PFSK-1 (cell line): ENCODE results near the genes GPSM1, DNLZ and SNAPC4.

GRCh38 chr9:135926668-135927449, 19.5 kb upstream of the CAMSAP1 start:
- RRBS: no CpG with 5 or more reads among the region's 26 CpGs

DNA sequence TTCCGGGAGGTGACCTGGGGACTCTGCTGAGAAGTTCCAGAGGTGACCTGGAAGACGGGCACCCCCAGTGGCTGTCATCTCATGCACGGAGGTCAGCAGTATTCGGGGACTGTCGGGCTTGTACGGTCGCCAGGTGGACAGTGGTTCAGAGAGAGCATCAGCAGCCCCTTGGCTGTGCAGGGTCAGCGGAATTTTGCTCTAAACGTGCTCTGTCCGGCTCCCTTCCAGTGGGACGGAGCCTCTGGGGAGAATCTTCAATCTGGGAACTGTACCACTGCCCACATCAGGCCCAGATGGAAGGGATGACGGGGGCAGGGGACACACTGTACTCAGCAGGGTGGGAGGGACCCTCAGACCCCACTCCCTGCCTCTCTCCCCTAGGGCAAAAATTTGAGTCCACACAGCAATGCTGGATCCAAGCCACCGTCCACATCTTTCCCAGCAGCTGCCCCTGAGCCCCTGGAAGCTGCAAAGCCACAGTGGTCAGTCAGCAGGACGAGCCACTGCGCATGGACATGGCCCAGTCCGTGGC, 7.0 kb downstream of the NACC2 start:
- RRBS: no CpG with 5 or more reads among the region's 16 CpGs

GRCh38 chr9:136088872-136089204, 6.3 kb downstream of the NACC2 start:
- RRBS: 79% methylated on average over 4 of the region's 16 CpGs

DNA sequence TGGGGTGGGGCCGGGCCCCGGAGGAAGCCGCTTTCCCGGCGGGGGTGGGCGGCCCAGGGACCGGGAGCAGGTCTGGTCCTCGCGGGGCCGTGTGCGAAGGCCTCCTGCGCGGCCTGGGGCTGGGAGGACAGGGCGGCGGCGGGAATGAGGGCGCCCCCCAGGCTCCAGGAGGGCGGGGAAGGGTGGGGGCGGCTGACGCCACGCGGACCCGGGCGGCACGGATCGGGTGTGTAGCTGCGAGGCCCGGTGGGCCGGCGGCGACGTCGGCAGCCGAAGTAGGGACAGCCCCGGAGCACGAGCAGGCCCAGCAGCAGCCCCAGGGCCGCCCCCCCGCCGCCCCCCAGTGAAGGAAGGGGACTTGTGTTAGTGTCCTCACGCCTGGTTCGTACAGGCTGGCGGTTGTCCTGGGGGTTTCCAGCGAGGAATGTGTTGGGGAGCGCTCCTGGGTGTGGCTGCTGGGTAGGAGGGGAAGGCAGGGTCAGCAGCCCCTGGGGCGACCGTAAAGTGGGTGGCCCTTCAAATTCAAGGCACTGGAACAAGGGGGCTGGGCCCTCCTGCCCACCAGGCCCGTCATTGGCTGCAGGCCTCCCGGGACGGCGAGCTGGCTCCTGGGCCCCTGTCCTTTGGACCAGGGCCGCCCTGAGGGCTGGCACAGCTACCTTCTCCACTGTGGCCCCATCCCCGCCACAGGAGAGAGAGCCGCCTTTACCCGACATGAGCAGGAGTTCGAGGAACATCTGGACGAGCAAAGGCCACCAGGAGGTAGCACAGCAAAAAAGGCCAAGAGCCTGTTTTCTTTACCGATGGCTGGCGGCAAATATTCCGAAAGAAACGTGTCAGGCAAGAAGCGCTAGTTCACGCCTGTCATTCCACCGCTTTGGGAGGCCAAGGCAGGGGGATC, 705 bp upstream of the TMEM250 start:
- RRBS: no CpG with 5 or more reads among the region's 63 CpGs

DNA sequence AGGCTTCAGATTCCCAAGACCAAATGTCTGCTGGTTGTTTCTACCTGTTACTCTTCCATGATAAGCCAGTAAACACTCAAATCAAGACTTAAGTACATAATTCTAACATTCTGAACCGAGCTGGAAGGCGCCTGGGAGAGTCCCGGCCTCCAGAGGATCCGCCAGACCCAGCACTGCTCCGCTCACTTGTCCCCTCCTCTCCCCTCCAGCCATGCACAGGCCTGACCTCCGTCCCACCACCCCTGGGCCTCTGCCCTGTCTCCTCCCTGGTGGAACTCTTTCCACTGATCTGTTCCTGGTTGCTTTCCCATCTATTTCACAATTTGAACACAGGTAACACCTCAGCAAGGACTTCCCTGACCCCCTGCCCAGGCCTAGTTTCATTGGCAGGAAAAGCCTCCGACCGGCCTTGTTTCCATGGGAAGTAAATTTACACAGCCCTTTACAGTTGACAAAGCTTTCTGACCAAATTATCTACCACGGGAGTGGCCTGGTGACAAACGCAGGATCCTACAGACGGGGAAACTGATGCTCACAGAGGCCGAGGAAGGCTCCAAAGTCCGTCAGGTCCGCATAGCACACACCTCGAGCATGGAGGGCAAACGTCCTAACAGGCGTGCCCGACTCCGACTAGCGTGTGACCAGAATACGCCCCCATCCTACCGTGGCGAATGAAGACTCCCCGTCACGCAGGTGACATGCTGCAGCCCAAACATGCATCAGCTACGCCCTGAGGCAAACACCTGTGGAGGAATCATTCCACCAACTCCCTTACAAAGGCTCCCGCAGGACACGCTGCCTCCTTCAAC, 14.8 kb downstream of the QSOX2 start:
- RRBS: no CpG with 5 or more reads among the region's 28 CpGs

DNA sequence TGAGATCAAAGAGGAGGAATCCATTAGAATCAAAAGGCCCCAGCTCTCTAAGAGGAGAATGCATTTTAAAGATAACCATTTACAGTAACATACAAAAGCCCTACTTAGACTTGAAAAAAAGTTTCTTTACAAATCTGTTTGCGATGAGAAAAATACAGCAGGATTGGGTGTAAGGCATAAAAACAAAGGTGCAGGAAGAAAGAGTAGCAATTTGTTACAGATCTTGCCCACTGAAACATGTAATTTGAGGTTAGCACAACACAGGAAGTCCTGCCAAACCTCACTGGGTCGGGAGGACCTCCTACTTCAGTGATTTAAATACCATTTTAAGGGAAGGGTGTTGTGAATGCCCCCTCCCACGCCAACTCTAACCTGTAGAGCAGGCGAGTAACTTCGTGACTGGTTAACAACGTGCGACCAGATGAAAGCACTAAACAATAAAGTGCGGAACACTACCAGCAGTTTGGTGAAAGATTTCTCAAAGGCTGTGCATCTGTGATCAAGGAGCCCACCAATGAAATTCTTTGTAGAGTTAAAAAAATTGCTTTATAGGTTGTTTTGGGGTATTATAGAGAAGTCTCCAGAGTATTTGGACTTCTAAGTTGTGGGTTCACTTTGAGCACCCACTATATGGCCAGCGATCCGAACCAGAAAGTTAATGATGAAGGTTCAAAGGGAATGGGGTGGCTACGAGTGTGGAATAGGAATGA, 1.1 kb downstream of the QSOX2 start:
- RRBS: no CpG with 5 or more reads among the region's 11 CpGs

GRCh38 chr9:136266805-136267987, 21.6 kb upstream of the QSOX2 start:
- RRBS: 19% methylated on average over 10 of the region's 71 CpGs

GRCh38 chr9:136326748-136328024, at the start of gene GPSM1:
TSS of gene GPSM1 (plus strand) at chr9:136327539.
- RRBS: 2% methylated on average over 59 of the region's 107 CpGs

DNA sequence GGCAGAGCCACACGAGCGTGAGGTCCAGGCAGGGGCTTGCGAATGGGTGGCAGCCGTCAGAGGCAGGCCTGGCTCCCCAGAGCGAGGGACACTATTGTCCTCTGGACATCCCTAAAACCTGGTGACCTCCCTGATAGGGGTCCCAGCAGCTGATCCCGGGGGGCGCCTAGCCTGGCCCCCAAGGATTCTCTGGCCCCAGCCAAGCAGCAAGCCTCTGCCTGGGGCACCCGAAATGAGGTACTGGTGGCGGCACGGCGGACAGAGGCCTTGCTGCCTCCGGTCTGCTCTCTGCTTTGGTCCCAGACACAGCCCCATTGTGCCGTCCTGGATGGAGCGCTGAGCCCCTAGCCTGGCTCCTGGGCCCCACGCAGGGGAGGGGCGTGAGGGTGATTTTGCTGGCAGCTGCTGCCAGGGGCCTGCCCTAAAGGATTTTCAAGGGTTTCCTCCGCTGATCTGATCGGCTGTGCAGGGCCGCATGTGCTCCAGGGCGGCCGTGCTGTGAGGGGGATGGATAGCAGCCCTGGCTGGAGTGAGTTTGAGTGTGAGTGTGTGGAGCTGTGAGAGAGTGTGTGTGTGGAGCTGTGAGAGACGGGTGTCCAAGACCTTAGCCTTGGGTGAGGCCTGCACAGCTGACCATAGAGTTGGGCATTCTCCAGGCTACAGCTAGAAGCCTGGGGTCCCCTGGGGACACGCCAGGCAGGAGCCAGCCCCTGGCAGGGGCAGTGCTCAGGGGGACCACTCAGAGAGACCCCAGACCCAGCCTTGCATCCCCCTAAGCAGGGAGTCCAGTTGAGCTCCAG, 1.3 kb downstream of the GPSM1 start:
- RRBS: no CpG with 5 or more reads among the region's 23 CpGs

DNA sequence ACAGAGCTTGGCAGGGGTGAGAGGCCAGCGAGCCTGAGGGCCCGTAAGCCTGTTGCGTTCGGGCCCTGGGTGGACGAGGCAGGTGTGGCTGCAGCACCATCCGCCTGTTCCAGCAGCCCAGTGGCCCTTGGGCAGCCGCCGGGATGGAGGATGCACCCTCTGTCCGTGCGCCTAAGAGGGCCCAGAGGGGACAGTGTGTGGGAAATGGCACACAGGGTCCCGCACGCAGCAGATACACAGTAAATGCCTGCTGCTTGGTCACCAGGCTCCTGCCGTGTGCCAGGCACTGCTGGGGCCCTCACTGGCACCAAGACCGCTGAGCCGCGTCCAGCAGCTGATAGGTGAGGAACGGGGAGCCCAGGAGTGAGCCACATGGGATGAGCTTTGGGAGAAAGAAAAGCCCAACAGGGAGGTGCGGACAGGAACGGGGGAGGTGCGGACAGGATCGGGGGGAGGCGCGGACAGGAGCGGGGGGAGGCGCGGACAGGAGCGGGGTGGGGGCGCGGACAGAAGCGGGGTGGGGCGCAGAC, 16.4 kb downstream of the GPSM1 start:
- RRBS: no CpG with 5 or more reads among the region's 31 CpGs

DNA sequence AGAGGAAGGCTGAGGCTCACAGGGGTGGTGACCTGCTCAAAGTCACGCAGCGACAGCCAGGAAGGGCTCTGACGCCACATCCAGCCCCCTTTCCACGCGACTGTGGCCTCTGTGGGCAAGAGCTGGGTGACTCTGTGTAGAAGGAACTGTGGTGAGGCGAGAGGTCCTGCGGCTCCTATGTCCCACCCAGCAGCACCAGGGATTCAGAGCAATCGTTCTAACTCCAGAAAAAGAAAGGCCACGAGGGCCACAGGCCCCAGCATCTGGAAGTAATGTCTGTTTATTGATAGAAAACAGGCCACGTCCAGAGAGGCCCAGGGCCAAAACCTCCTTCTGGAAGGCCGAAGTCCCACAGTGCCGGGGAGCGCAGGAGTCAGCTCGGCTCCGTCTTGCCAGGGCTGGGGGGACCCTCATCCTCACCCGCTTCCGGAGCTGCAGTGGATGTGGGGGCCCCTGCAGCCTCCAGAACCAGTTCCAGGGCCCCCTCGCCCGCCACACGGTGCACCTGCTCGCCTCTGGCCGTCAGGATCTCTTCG, 1.8 kb downstream of the DNLZ start:
- RRBS: 94% methylated on average over 6 of the region's 23 CpGs

DNA sequence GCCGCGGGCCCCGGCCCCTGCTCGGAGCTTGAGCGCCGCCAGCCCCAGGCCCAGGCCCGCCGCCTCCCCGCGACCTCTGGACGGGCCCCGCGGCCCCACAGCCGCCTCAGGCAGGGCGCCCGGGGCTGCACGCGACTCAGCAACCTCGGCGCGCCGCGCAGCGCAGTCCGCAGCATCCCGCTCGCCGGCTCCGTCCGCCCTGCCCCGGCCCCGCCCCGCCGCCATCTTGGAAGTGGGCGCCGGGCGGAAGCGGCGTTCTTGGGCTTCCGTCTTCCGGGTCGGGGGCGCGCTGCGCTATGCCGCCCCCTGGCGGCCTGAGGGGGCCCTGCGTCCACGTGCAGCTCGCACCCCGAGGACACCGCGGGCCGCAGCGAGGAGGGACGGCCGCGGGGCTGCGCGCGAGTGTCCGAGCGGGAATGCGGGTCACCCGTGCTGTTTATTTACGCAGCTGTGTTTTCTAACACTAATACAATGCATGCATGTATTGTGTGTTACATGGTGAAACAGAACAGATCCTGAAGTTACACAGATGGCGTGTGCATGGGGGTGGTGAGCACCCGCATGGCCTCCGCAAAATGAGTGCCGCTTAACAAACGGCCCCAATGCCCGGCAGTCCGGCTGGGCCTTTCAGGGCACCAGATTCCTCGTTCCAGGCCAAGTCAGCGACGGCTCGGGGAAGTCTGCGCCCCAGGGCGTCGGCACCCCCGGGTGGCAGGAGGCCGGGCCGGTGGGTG, at the start of gene DNLZ:
Gene DNLZ, minus strand, starts transcription at position 206 of the 734 bp plus-strand sequence.
- RRBS: 21% methylated on average over 36 of the region's 83 CpGs

- RRBS: 36% methylated on average over 8 of the region's 83 CpGs
Observed at GRCh38 chr9:136400008-136401151, at the start of gene SNAPC4. TSS of gene SNAPC4 (minus strand) at chr9:136400170.

- RRBS: no CpG with 5 or more reads among the region's 22 CpGs
Observed at GRCh38 chr9:136447322-136448113, 7.9 kb upstream of the INPP5E start.

DNA sequence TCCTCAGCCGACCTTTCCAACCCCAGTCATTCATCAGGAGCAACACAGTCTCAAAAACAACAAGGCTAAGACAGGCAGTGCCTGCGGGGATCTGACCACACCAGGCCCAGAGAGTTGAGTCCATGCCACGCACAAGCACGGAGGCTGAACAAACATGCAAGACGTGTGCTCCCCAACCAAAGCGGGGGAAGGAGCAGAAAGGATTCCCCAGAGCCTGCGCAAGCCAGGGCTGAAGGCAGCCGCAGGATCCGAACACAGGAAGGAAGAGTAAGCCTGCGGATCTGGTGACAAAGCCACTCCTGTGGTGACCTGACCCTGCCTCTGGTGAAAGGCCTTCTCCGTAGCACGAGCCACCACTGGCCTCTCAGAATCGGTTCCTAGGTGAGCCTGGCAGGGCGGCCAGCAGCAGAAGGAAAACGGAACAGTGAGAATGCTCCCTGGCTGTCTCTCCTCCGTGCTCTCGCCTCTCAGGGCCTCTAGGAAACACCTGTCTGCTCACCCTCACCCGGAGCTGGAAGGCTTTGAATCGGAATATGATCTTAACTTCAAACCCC, 12.8 kb downstream of the SEC16A start:
- RRBS: no CpG with 5 or more reads among the region's 19 CpGs

GRCh38 chr9:136483674-136484136, 865 bp upstream of the SEC16A start:
- RRBS: 3% methylated on average over 30 of the region's 61 CpGs

DNA sequence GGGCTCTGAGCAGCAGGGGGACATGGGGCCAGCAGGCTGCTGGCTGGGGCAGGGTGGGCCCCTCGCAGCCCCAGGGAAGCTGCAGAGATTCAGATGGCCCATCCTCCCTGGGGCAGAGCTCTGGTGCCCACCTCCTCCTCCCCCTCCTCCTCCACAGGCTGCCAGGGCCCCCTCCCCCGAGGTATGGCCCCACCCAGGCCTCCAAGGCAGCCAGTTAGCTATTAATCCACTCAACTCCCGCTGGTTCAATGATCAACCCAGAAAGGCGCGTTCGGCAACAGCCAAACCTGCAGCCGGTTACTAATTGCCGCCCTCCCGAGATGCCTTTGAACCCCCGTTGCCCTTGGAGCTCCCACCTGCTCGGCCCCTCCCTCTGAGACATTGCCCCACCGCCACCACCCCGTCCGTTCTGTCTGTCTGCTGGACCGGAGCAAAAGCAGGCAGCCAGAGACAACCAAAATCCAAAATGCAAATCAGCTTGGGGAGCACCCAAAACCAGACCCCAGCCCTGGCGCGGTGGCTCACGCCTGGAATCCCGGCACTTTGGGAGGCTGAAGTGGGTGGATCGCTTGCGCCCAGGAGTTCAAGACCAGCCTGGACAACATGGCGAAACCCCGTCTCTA, 25.8 kb downstream of the NOTCH1 start:
- RRBS: 98% methylated on average over 5 of the region's 23 CpGs

DNA sequence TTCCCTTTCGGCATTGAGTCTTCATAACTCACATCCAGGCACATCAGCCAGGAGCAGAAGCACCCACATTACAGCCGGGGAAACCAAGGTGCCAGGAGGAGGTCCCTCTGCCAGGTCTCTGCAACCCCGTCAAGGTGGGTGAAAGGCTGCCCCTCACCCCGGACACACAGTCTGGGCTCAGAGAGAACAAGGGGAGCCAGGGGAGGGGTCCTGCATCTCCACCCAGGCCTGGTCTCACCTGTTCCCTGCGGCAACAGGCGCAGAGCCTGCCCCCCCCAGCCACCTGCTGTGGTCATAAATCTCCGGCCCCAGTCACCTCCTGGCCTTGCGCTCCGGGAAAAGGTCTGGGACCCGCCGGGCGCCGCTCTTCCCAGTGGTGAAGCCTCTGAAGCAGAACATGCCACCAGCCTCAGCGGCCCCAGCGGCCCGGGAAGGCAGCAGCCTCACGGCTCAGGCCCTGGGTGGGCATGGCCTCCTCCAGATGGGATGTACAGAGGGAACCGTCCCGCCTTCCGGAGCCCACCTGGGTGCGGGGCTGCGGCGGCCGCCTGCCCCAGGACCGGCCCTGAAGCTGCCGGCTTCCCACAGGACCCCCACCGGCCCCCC, 20.7 kb downstream of the NOTCH1 start:
- RRBS: 94% methylated on average over 18 of the region's 27 CpGs

GRCh38 chr9:136539226-136540088, 6.4 kb downstream of the NOTCH1 start:
- RRBS: 0% methylated on average over 1 of the region's 22 CpGs

DNA sequence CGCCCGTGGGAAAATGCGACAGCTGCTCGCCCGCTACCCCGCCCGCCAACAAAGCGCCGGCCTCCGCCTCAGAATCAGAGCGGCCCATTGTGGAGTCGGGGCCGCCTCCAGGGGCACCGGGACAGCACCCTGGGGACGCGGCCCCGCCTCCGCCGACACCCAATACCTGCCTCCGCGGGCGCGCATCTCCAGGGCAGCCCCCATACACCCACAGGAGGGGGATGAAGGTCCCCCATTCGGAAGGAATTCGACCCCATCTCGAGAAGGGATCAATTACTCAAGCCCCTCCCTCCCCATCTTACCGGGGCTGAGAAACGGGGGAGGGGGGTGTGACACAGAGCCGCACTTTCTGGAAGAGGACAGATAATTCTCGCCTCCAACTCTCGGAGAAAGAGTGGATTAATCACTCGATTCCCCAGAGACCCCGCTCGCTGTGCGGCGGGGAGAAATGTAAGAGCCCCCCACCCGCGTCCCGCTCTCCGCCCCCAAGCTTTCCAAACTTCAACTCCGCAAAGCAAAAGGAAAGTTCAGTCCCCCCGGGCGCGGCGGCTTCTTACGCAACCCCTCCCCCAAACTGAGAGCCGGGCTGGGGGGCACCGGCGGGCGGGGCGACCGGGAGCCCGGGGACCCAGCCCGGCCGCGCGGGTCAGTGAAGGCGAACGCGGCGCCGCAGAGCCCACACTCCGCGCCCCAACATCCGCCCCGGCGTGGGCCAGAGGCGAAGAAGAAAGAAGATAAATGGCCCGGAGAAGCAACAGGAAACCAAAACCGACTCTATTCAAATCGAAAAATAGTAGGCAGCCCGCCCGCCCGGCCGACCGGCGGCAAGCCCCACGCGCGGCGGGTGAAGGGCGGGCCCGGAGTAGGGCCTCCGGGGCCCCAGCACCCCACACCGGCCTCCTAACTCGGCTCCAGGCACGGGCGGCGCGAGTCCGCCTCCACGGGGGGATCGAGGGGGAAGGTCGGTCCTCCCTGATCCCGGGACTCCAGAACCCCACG, 959 bp downstream of the NOTCH1 start:
- RRBS: 2% methylated on average over 50 of the region's 96 CpGs